Non-pigmented ciliary epithelial cell (primary cell): ENCODE measurements around the gene DDX46.

DNA sequence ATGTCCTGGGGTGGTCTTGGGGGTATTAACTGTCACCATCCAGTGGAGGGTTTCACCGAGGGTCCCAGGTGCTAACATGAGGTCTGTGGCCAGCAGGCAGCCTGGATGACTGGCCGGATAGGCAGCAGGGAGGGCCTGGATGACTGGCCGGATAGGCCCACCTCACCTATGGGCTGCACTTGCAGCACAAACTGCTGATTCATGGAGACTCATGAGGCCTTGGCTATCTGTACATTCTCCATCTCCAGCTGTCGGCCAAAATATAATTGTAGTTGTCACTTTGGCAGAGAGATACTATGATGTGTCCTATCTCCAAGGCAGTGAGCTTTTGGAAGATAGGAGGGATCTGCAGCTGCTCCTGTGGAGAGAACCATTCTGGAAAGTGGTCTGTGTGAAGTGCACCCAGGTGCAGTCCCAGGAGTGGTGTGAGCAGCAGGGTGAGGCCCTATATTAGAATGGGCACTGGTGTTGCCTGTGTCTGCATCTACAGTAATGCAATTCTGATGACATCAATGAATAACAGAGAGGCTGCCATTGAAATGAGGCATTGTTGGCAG lies 26.3 kb upstream of the CDKN2AIPNL start:
- RRBS: no CpG with 5 or more reads among the region's 4 CpGs

DNA sequence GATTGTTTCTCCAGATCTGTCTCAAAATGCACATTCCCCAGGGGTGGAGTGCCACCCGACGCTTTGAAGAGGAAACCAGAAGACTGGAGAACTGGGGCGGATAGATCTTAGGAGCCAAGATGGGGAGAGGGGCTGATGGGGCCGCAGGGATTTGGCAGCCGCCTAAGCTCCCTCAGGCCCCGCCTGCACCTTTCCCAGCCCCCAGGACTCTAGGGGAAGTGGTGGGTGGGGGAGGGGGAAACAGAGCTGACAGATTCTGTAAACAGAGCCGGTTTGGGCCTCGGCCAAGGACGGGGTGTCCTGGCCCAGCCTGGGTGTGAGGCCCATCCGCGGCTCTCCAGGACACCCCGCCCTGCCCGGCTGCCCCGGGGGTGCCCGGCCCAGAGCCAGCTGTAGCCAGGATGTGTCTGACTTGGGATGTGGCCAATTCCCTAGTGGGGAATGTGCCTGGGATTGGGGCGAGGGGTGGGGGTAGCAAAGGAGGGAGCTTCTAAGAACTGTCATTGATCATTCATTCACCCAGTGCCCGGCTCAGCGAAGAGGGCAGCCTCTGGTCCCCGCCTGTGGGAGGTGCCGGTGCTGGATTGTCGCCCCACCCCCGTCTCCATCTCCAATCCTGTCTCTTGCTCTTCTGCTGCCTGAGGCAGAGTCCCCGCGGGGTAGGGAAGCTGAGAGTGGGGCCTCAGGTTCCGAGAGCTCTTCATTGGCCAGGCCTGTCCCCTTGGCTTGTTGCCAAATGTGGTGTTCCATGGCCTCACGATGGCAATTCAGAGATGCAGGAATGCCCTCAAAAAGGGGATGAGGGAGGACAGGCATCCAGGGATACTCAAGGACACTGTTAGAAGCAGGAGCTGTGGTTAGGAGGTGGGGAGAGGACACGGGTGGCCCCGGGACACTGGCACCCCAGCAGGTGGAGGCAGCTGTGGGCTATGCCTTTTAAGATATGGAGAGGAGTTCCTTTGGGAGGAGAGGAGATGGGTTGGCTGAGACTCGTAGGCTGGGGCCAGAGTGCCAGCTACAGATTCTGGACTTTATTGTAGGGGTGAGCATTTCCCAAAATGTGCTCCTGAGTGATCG lies 54.9 kb upstream of the CDKN2AIPNL start:
- RRBS: 2% methylated on average over 11 of the region's 30 CpGs

DNA sequence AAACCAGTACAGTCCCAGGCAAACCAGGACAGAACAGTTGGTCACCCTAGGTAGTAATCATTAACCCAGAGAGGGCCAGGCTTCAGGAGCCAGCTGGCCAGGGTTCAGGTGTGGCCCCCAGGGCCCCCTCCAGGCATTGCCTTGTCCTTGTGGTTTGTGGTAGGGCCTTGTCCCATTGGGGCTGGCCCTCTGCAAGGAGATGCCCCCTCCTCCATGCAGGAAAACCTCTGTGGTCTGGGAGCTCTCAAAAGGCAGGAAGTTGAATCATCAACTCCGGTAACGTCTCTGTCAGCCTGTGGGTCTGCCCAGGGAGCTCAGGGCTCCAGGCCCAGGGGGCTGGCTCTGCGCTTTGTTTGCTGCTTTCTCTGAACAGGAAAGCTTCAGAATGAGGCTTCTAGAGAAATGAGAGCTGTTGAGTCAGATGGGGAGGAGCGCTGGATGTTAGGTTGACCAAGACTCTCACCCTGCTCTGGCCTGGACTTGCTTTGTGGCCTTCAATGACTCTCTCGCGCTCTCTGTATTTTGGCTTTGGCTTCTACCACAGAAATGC lies 22.2 kb upstream of the JADE2 start:
- RRBS: no CpG with 5 or more reads among the region's 6 CpGs

GRCh38 chr5:134547635-134548685 lies 22.5 kb downstream of the JADE2 start:
- RRBS: no CpG with 5 or more reads among the region's 15 CpGs

- RRBS: no CpG with 5 or more reads among the region's 17 CpGs
Observed at GRCh38 chr5:134560387-134561048, 35.0 kb downstream of the JADE2 start.

- RRBS: 3% methylated on average over 20 of the region's 88 CpGs
Observed at GRCh38 chr5:134758285-134759554, at the start of gene DDX46. DDX46 (plus strand) TSS chr5:134758779.

DNA sequence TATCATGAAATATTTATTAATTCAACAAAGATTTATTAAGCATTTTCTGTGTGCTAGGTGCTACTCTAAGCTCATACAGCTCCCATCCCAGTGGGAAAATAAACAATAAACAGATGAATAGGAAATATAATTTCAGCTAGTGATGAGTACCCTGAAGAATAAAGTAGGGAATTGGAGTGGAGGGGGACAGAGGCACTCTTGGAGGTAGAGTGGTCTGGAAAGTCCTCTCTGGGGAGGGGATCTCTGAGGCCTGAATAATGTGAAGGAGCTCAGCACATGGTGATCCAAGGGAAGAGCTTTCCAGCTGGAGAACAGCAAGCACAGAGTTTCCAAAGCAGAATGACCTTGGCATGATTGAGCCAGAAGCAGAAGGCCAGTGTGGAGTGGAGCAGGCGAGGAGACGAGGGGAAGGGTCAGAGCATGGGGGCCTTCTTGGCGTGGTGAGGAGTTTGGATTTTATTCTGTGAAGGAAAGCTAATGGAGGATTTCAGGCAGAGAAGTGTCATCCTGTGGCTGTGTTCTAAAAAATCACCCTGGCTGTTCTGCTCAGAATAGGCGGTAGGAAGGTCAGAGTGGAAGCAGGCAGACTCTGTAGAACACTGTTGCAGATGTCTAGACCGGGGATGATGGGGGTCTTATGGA lies 8.3 kb downstream of the PCBD2 start:
- RRBS: no CpG with 5 or more reads among the region's 5 CpGs

GRCh38 chr5:135113633-135114002 lies 79.6 kb upstream of the PITX1 start:
- RRBS: no CpG with 5 or more reads among the region's 6 CpGs

- RRBS: no CpG with 5 or more reads among the region's 6 CpGs
Observed at GRCh38 chr5:135173682-135174294, 139.8 kb upstream of the PITX1 start.

GRCh38 chr5:135359997-135360999 lies 38.7 kb downstream of the MACROH2A1 start:
- RRBS: no CpG with 5 or more reads among the region's 15 CpGs

DNA sequence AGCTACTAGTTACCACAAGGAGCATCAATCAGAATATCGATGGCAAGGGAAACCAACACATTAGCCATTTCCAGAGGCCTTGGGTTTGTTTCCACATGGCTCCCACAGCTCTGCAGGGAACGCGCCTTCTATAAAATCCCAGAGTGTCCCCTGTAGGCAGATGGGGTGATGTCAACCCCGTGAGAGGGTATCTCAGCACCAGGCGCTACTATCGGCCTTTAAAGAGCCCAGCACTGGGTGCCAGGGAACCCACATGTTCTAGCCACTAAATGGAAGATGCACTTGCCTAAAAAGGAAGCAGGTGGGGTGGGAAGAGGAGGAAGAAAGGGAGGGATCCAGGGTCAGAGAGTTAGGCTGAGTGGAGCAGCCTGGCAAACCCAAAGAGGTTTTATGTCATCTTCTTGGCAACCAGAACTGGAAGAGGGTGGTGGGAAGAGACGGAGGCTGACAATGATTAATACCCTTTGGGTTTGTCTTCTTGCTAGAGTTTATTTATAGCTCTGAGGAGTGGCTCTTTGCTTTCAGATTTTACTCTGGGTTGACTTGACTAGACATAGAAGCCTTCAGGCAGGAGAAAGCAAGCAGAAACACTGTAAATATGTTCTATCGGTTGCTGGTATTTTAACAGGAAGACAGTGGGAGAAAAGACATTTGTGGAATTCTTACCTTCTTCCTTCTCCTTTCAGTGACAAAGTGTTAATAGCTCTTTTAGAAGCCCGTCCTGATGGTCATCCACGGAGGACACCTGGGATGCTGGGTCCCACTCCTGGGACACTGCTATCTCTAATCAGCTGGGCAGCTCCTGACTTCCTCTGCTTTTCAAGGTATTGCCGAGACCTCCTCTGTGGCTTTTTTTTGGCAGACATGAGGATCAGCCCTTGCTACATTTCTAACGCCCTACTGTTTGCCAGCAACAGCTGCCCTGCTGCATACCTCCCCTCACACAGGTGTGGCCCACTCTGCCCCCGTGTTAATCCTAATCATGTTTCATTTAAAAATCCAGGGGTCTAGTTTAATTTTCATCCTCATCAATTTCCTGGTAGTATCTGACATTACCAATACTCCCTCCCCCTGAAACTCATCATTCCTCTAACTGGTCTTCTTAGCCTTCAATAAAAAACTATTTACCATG lies 19.6 kb downstream of the MACROH2A1 start:
- RRBS: no CpG with 5 or more reads among the region's 13 CpGs

DNA sequence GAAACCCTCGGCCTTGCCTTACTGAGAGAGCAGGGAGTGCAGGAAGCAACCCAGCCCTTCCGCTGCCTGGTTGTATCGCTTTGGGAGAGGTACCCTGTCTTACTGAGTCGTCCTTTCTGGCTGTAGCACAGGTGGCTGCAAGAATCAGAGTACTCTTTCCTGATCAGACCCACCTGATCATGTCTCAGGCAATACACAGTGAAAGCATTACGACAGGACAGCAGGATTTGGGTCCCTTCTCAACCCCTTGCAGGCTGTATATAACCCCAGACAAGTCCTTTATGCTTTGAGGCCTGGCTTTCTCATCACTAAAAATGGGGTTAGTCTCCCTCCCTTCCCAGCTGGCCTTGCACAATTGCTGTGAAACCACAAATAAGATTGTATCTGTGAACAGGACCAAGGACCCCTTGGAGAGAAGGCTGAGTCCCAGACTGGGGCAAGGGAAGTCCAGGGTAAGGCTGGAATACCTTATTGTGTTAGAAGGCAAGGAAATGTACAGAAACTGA lies 11.6 kb downstream of the MACROH2A1 start:
- RRBS: no CpG with 5 or more reads among the region's 5 CpGs

DNA sequence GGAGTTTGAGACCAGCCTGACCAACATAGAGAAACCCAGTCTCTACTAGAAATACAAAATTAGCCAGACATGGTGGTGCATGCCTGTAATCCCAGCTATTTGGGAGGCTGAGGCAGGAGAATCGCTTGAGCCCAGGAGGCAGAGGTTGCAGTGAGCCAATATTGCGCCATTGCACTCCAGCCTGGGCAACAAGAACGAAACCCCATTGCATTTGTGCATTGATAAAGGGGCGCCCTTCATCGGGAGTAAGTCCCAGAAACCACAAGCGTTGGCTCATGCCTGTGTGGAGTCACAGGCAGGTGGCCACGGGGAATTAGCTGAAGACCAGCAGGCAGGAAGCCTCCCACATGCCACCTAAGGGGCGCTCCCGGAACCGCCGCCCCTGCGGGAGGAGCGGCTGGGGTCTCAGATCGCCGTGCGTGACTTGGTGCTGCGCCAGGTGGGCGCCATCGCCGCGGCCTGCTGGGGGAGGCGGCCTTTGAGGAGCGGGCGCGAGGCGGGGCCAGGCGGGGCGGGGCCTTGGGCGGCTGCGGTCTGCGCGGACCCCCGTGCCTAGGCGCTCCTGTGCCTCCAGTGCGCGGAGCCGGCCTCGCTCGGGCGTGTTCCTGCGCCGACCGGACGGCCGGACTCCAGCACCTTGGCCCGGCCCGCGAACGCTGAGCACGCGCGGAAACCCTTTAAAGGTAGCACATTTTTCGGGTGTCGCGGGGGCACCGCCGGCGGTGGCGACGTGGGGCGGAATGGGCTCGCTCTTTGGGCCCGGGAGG lies 24.8 kb downstream of the LECT2 start:
- RRBS: 2% methylated on average over 18 of the region's 63 CpGs

DNA sequence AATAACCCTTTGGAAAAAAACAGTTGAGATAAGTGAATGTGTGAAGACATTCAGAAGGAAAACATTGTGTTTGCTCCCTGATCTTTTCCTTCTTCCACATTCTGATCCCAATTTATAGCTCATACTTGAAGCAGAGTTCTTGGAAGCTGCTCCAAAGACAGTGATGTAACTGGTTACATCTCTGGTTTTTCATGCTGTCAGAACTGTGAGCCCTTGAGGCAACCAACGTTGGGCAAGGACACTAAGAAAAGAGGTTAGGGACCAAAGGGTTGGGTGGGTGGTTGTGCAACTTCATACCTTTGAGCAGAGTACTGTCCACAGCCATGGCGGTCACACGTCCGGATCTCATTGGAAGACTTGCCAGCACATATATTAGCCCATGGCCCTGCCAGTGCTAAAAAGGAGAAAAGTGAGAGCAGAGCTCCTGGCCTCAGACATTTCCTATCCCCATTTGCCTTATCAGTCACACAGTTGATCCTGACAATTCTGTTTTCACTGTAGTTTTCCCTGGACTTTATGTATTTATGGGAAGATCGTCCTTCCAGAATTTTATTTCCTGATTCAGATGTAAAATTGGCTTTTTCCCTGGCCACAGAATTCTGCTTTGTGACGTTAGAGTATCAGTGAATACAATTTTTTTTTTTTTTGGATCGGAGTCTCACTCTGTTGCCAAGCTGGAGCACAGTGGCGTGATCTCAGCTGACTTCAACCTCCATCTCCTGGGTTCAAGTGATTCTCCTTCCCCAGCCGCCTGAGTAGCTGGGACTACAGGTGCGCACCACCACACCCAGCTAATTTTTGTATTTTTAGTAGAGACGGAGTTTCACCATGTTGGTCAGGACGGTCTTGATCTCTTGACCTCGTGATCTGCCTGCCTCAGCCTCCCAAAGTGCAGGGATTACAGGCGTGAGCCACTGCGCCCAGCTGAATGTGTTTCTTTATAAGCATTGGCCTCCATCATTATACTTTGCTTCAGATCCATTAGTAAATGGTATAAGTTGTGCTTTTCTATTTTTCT lies 1.9 kb downstream of the LECT2 start:
- RRBS: no CpG with 5 or more reads among the region's 15 CpGs

DNA sequence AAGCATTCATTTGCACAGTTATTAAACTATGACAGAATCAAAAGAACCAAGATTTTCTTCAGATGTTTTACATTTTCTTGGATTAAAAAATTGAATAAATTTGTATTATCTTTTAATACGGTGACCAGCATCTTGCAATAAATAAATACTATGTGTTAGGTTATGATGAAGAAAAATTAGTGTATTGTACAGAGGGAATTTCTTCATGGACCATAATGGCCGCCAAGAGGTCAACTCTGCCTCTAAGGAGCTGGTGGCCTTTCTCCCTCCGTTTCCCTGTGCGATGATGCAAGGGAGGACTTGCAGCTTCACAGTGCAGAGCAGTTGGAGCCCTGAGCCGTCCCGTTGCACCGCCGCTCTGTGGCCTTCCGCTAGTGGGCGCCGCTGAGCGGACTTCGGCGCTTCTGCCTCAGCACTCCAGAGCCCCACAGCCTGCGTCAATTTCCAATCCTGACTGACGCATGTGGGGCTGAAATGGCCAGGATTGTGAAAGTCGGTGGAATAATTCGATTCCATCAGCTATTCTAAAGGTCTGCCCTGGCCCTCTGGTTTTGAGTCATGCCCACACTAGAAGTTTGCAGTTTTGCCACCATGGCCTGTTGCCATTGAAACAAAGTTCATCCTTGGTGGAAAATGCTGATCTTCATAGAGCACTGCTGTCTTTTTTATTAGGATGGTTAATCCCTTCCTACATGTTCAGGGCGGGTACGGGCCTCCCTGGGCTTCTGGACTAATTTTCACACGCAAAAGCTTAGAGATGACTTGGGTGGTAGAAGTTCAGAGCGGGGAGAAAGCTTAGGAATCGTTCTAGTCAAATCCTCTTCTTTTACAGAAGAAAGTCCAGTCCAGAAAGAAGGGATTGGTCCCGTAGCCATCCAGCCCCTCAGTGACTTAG lies 22.7 kb upstream of the LECT2 start:
- RRBS: no CpG with 5 or more reads among the region's 24 CpGs

DNA sequence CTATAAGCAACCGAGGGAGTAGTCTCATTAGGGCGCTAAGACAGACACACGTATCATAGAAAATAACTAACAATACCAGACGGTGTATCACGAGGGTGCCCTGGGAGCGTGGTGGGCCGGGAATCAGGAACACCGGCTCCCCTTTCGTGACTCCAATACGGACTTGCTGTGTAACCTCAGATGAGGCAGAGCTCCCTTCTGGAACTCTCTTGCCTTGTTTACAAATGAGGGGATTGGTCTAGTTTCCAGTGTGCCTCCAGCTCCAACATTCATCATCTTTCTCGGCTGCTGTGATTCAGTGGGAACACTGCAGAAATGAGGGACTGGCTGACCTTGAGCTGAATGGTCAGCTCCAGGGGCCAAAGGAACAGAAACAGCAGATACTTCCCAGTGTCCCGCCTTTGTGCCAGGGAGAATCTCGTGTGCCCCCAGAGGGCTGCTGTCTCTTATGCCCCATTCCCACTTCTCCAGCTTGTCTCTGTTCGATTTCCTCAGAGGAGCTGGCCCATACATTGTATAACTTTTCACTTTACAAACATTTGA lies 22.6 kb upstream of the TGFBI start:
- RRBS: no CpG with 5 or more reads among the region's 14 CpGs

- RRBS: 4% methylated on average over 1 of the region's 9 CpGs
Observed at GRCh38 chr5:136020547-136021115, 8.2 kb upstream of the TGFBI start.

- RRBS: no CpG with 5 or more reads among the region's 12 CpGs
Observed at GRCh38 chr5:136087928-136088620, 44.6 kb upstream of the SMAD5 start.

- RRBS: 2% methylated on average over 25 of the region's 134 CpGs
Observed at GRCh38 chr5:136191392-136192858, 1.0 kb downstream of the SMIM32 start.

DNA sequence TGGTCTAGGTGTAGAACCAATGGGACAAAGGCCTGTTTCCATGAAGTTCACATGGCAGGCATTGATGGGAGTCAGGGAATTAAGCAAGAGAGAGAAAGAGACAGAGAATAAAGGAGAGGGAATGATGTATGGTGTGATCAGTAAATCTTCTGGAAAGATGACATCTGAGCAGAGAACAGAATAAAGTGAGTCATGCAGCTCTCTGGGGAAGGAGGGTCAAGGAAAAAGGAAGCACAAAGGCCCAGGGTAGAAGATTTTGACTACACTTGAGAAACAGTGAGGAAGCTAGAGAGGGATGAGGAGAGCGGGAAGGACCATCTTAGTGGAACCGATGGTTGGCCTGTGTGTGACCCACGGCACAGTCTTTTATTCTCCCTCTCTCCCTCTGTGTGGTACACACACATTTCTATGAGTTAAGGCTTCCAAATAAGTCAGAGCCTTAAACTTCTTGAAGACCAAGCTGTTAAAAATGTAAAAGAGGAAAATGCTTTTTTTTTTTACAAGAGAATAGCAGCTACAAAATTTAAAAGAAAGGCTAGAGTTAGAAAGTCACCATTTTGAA lies 425.9 kb downstream of the SPOCK1 start:
- RRBS: no CpG with 5 or more reads among the region's 3 CpGs